Kidney (tissue), 2 donors: ENCODE measurements around the gene ACADS.

GRCh38 chr12:120249527-120250656 lies 15.6 kb downstream of the PXN start:
- PRO-cap = no peak
- RRBS = no CpG with 5 or more reads among the region's 10 CpGs

DNA sequence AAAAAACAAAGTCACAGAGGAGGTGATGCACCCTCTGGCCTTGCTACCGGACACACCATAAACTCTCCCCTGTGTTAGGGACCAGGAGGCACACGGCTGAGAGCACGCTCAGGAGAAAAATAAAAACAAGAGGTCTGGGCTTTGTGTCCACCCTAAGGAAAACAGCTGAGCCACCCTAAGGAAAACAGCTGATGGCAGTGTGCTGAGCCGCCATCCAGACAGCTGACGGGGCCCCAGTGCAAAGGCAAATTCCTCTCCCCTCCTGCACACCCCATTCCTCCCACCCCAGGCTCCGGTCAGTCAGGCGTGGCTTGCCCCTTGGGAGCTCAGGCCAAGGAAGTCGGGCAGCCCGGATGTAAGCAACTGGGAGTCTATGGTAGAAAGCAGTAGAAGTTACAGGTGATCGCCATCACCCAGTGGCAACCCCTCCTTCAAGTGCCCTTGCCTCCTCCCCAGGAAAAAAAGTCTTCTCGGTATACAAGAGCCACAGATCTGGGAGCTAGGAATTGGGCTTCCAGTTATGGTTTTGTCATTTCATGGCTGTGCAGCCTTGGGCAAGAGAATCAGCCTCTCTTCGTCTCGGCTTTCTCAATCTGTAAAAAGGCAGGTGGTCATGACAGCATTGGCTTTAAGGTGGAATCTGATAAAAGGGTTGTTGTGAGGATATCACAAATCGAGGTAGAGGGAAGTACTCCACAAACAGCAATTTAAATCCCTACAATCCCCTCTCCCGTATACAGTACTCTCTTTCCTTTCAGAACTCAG lies 2.3 kb downstream of the PXN start:
- PRO-cap = no peak
- RRBS = 17% methylated on average over 4 of the region's 15 CpGs

- PRO-cap = no peak
- RRBS = 38% methylated on average over 8 of the region's 12 CpGs
These were observed 23.9 kb upstream of the COX6A1 start for GRCh38 chr12:120413952-120414423.

- PRO-cap = no peak
- RRBS = no CpG with 5 or more reads among the region's 3 CpGs
These were observed 2.9 kb downstream of the GATC start for GRCh38 chr12:120449225-120449468.

DNA sequence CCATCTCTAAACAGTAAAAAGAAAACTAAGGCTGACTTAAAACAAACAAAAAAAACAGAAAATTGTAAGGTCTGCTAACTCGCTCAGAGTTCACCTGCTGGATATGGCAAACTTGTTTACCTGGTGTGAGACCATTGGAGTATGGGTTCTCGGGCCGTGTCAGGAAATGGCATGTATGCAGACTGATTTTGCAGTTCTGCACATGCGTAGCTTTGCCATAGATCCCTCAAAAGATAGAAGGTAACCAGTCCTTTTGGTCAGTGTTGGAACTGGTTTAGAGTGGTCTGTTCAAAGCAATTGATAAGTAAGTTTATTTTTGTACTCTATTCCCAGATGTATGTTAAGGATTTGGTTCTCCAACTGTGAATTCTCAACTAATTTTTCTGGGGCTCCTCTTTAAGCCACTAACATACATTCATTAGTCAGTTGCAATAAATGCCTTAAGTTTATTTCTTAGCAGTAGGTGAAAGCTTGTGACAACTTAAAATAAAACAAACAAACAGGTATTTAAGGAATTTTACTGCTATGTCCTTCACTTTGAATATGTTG lies 2.3 kb downstream of the RNF10 start:
- PRO-cap = no peak
- RRBS = no CpG with 5 or more reads among the region's 4 CpGs

GRCh38 chr12:120563746-120564335 lies 17.4 kb downstream of the POP5 start:
- PRO-cap = no peak
- RRBS = no CpG with 5 or more reads among the region's 6 CpGs

DNA sequence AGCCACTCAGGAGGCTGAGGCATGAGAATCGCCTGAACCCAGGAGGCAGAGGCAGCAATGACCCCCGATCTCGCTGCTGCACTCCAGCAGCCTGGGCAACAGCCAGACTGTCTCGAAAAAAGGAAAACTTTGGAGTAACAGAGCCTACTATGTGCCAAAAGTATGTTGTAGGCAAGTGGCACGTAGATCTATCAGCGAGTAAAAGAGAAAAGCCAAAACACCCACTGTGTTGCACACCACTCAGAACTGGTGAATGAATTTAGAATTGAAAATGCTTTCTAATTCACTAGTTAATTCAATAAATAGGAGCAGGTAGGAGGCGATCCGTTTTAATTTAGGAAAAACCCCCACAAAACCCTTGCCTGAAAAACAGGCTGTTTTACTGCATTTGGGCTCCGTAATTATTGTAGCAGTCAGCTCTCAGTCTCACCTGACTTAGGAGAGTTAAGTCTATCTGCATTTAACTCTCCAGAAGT lies 1.0 kb downstream of the POP5 start:
- PRO-cap = no peak
- RRBS = no CpG with 5 or more reads among the region's 9 CpGs

DNA sequence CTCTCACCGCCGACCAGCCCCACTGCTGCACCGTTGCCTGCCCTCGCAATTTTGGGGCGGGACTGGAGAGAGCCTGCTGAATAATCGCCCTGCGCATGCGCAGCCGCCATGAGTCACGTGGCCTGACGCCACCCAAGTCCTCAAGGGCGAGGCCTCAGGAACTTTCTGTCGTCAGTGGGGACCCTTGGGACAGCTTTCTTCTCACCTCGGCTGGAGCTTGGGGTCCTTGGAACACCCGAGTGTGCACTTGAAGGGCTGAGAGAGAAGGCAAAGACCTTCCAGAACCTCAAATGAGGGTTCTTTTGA lies 14.6 kb upstream of the CABP1 start:
- PRO-cap = no peak
- RRBS = no CpG with 5 or more reads among the region's 15 CpGs

- PRO-cap = no peak
- RRBS = no CpG with 5 or more reads among the region's 13 CpGs
These were observed 9.0 kb upstream of the MLEC start for GRCh38 chr12:120677623-120678612.

- PRO-cap = bidirectional peak, plus-strand start at chr12:120686575, minus-strand start at chr12:120686380; bidirectional peak, plus-strand start at chr12:120687155, minus-strand start at chr12:120686932
- RRBS = 2% methylated on average over 30 of the region's 75 CpGs
These were observed 567 bp upstream of the MLEC start for GRCh38 chr12:120686115-120687049.

DNA sequence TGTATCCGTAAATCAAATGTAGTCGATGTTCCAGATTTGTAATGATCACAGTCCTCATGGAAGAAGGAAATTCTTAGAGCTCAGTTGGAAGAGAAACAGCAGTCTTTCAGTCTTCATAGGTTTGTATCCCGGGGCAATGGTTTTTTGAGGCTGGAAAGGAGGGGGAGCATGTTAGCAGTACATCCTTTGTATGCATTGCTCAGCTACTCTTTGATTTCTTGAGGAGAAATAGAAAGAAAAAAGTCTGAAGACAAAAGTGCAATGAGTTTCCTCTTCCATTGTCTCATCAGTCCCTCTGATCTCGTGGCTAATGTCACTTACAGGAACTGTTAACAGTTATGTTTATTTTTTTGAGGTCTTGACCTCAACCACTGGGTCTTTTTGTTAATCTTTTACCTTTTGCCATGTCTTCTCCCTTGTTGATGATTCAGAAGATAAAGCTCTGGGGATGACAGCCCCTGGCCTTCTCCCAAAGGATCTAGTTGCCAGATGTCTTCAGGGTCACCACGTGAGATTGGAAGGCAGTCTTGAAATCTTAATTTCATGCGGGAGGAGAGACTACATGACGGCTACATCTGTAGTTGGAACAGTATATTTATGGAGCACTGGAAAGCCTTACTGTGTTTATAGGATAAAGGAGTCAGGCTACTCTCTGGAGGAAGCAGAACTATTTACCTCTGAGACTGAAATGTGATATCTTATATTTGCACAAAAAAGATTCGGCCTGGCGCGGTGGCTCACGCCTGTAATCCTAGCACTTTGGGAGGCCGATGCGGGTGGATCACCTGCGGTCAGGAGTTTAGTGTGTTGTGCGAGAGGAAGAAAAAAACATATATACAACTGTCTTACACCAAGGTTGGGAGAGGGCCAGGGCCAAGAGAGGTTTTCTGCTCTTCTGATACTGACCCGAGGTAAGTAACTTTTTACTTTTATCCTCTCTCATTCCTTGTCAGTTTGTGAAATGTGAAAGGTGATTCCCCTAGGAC lies 5.6 kb downstream of the MLEC start:
- PRO-cap = no peak
- RRBS = no CpG with 5 or more reads among the region's 16 CpGs

DNA sequence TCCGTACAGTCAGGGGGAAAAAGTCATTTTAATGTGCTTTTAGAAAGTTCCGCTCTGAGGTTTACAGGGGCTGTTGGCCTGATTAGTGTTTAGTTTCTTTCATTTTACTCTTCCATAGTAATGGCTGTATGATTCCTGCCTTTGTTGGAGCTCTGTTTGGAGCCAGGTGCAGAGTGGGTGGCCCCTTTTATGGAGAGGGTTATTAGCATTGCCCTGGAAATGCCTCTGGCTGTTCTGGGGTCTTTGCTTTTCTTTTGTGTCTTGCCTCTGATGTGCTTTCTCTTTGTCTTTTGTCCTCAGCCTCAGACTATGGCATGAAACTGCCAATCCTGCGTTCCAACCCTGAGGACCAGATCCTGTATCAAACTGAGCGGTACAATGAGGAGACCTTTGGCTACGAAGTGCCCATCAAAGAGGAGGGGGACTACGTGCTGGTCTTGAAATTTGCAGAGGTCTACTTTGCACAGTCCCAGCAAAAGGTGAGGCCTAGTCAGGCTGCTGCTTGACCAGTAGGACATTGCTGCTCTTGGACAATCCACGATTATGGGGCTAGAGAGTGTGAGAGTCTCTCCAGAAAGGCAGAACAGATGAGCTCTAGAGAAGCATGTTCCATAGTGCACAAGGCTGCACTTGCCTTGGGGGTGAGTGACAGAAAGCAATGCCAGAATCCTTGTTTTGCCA lies 7.0 kb downstream of the MLEC start:
- PRO-cap = no peak
- RRBS = no CpG with 5 or more reads among the region's 7 CpGs

DNA sequence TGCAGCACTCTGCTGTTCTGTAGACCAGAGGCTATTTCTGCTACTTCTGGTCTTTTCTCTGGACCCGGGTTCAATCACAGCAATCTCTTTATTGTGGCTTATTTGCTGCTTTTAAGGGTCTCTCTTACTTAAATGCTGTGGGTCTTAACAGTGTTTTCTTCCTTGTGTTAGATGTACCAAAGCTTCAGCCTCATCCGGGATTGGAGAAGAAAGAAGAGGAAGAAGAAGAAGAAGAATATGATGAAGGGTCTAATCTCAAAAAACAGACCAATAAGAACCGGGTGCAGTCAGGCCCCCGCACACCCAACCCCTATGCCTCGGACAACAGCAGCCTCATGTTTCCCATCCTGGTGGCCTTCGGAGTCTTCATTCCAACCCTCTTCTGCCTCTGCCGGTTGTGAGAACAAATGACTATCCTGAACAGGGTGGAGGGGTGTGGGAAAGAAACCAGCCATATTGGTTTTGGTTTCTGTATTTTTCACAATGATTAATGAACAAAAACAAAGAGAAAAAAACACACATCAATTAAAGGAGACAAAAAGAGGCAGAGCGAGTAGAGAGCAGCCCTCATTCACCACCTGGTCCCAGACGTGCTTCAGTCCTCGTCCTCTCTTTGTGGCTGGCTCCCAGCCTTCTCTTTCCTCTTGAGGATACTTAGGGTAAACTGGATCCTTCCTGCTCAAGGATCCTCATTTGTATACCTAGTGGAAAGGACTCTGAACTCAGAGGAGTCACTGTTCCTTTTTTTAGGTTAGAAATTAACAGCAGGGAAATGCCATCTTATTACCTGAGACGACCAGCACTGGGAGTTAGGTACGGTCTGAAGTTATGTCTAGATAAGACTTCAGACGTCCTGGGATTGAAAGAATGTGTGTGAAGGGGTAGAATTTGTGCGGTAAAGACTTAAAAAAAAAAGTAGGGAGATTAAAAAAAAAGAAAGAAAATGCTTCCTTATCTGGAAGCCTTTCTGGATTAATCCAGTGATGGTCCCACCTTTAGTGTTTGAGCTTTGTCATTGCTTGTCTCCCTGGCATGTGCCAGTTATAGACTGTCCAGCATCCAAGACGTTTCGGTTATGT lies 9.5 kb downstream of the MLEC start:
- PRO-cap = unidirectional peak, minus-strand start at position 635 of the sequence
- RRBS = 81% methylated on average over 6 of the region's 16 CpGs

GRCh38 chr12:120725557-120726666 lies at the start of gene ACADS:
Gene ACADS (plus strand): TSS chr12:120725826.
- PRO-cap = bidirectional peak, plus-strand start at chr12:120725847, minus-strand start at chr12:120725698
- RRBS = 3% methylated on average over 33 of the region's 78 CpGs

DNA sequence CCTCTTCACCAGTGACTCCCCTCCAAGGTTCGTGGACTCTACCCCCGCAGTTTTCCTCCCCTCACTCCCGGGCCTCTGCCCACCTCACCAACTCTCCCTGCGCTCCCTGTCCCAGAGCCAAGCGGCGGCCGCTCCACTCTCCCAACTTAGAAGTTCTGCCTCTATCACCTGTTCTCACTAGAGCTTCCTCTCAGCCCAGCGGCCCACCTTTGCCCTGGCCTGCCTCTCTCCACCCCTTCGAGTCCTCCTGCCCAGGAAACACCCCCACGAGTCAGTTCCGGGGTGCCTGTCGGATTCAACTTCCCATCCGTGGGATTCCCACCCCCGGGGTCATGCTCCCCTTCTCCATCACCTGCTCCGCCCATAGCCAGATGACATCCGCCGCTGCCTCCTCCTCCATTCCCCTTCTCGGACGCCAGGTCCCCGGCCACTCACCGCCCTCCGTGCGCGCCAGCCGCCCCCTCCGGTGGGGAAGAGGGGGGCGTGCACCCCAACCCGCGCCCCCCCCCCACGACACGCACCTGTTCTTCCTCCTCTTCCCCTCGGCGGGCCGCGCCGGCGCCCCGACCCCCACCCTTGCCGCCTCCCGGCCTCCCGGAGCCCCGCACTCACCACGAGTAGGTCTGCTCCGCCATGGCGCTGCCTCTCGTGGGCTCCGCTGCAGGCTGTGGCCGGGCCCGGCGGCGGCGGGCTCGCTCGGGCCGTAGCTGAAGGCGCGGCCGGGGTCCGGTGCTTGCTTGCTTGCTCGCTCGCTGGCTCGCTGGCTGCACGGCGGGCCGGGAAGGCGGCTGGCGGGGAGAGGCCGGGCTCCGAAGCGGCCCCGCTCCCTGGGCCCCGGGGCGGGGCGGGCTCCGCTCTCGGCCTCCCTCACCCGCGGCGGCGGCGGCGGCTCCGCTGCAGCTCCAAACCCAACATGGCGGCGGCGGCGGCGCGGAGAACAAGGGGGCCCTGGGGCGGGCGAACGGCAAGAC lies 640 bp downstream of the SPPL3 start:
- PRO-cap = bidirectional peak, plus-strand start at position 399 of the sequence, minus-strand start at position 211 of the sequence
- RRBS = 1% methylated on average over 40 of the region's 92 CpGs

DNA sequence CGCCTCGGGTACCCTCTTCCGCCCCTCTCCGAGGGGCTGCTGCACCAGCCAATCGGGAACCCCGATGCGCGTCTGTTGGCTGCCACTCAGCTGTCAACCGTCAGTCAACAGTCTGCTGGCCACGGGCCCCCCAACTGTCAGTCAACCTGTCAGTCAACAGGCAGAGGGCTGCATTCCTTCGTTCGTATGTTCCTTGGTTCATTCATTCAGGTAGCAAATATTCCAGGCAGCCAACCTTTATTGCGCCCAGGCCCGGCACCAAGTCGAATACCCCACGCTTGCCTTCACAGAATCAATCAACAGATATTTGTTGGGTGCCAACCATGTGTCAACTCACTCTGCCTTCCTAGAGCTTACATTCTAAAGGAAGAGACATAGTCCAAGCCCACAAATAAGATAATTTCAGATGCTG lies 411 bp upstream of the SPPL3 start:
- PRO-cap = no peak
- RRBS = no CpG with 5 or more reads among the region's 16 CpGs

GRCh38 chr12:120955289-120955652 lies 23.1 kb upstream of the HNF1A start:
- PRO-cap = no peak
- RRBS = no CpG with 5 or more reads among the region's 2 CpGs

GRCh38 chr12:121154820-121155358 lies 22.2 kb downstream of the P2RX7 start:
- PRO-cap = no peak
- RRBS = no CpG with 5 or more reads among the region's 13 CpGs

DNA sequence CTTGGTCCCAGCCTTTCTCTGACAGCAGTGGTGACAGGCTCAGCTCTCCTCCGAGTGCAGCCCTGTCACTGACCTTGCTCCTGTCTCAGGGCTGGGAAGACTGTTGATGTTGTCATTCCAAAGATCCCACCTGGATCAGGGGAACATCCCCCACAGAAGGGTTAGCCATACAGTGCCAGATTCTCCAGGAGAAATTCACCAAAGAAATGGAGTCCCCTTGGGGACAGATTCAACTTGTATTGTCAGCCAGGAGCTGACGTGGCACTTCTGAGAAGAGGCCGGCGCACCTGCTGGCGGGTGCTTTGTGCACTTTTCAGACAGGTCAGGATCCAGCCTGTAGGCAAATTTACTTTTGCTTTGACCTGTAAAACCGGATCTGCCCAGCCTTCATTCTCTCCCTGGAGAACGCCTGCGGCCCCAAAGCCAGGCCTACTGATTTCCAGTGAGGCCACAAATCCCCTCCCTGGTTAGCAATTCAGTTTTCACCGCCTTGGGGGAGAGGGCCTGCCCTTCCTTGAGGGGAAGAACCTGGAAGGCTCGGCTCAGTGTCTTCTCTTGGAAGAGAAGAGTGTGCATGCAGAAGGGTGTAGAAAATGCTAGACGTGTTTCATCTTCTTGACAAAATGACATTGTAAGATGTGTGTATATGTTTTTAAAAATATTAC lies 17.3 kb downstream of the P2RX4 start:
- PRO-cap = no peak
- RRBS = 17% methylated on average over 4 of the region's 11 CpGs

- PRO-cap = no peak
- RRBS = no CpG with 5 or more reads among the region's 13 CpGs
These were observed 31.3 kb downstream of the P2RX4 start for GRCh38 chr12:121241152-121241739.